GM23338 (cell line): ENCODE data around the genes SENP1, CCNT1 and ARF3.

DNA sequence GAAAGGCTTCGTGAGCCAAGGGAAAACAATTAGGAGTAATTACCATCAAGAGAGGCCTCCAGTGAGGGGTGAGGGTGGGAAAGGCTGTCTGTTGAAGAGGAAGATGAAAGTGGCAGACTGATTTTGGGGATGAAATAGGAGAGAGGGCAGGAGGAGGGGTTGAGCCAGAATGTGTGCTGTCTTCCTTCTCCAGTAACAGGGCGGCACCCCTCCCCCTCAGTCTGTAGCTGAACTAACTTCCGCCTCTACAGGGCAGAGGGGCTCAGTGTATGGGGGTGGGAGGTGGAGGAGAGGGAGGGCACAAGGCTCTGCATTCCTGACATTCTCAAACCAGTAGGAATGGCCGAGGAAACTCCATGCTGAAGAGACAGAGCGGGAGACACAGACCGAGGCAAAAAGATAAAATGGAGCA lies 33.1 kb upstream of the COL2A1 start:
- PRO-cap = bidirectional peak, plus-strand start at position 328 of the sequence, minus-strand start at position 234 of the sequence
- RAMPAGE, long total RNA = no peak

GRCh38 chr12:48105756-48106463 lies at the start of gene SENP1:
TSS of gene SENP1 (minus strand) at chr12:48106079.
- PRO-cap = bidirectional peak, plus-strand start at chr12:48106172, minus-strand start at chr12:48106374
- RAMPAGE, long total RNA = start-site peak on the minus strand at chr12:48105715-48105867, 282 and 66 reads in 2 replicates; start-site peak on the plus strand at chr12:48105899-48106196, 52 and 26 reads in 2 replicates; start-site peak on the minus strand at chr12:48105999-48106098, 95 and 66 reads in 2 replicates

DNA sequence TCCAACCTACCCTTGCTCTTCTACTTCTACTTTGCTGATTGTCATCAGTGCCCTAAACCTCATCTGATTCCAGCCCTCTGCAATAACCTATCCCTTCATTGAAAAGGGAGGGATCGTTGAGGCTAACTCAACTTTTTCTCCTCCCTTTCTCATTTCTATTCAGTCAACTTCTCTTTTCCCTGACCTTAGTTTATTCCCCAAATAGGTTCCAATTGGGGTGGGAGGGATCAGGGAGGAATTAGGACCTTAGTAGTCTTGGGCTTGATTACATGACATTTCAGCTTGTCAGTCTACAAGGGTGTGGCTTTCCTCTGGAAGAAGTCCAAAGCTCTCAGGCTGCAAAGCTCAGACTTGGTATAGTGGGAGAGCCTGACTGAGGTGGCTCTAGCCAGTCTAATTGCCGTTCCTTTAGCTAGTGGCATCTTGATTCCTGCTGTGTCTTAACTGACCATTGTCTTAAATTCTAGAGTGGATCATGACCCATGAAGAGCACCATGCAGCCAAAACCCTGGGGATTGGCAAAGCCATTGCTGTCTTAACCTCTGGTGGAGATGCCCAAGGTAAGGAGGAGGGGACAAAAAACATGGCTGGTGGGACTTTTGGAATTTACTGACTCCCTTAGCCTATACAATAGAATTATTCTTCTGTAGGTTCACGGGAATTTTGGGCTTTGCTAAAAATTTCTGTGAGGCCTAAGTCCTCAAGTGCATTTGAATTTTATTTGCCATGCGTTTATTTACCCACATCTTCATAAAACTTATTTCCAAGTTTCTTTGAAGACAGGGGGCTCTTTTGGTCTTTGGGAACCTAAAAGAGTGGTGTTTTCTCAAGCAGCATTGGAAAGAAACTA lies 3.4 kb downstream of the PFKM start:
- PRO-cap = no peak
- RAMPAGE, long total RNA = no peak

DNA sequence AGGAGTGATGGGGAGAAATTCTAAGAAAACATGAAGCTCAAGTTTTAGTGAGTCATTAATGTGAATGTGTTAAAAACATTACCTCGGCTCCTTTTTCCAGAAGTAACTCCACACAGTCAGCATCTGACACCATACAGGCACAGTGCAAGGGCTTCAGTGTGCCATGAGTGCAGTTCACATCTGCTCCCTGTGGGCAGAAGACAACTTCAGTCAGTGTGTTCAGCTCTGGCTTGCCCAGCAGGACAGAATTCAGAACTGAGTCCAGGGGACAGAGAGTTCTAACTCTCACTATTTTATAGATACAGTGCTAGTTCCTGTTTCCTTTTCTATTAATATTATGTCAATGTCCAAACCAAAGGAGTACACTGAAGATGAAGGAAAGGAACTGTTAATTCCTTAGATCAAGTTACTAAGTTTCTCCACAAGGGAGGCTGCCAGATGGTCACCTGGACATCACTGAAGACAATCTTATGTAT lies 6.2 kb downstream of the ASB8 start:
- PRO-cap = no peak
- RAMPAGE, long total RNA = no peak

DNA sequence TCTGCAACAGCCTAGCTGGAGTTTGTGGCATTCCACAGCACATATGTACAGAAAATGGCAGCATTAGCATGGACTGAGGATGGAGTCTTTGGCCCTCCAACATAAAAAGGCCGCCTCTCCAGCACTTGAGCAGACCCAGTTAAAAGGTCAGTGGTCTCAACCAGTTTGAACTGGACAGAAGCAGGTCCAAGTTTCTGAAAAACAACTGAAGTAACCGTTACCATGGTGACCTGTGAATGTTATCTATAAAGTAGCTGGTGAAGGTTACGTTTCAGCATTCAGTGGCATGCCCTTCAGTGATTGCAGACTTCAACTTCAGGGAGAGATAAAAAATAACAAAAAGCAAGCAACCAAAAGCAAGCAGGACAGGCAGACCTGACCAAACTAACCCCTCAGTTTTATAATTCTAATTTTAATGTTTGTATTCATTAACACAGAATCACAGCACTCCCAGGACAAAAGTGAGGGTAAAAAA lies 34.1 kb upstream of the OR10AD1 start:
- PRO-cap = no peak
- RAMPAGE, long total RNA = no peak

GRCh38 chr12:48286251-48286840 lies 42.4 kb upstream of the H1-7 start:
- PRO-cap = no peak
- RAMPAGE, long total RNA = no peak

DNA sequence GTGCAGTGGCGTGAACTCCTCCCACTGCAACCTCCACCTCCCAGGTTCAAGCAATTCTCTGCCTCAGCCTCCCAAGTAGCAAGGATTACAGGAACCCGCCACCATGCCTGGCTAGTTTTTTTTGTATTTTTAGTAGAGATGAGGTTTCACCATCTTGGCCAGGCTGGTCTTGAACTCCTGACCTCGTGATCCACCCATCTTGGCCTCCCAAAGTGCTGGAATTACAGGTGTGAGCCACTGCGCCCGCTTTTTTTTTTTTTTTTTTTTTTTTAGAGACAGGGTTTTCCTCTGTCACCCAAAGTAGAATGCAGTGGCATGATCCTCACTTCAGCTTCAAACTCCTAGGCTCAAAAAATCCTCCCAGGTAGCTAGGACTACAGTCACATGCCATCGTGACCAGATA lies 17.4 kb downstream of the KANSL2 start:
- PRO-cap = no peak
- RAMPAGE, long total RNA = no peak

DNA sequence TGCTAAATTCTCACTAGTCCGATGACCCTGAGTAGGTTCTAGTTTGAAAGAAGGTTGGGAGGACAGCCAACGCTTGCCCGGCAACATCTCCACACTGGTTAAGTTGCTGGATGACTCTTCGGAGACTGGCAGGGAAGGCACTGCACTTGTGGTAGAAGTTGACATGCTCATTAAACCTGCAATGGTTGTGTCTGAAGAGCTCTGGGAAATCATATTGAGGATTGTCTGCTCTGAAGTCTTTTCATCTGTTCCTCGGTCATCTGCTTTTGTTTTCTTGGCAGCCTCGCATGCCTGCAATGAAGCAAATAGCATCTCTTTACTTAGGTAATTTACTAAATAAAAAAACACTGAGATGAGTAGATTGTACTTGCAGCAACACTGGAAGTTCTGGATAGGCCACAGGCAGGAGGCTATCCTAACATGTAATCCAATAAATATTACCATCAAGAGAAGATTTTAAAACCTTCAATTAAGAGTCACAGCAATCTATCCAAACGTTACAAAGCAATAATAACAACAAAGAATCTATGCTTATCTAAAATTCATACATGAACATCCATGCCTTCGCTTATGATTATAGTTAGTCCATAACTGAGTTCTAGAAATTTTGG lies 12.2 kb upstream of the KANSL2 start:
- PRO-cap = no peak
- RAMPAGE, long total RNA = no peak

DNA sequence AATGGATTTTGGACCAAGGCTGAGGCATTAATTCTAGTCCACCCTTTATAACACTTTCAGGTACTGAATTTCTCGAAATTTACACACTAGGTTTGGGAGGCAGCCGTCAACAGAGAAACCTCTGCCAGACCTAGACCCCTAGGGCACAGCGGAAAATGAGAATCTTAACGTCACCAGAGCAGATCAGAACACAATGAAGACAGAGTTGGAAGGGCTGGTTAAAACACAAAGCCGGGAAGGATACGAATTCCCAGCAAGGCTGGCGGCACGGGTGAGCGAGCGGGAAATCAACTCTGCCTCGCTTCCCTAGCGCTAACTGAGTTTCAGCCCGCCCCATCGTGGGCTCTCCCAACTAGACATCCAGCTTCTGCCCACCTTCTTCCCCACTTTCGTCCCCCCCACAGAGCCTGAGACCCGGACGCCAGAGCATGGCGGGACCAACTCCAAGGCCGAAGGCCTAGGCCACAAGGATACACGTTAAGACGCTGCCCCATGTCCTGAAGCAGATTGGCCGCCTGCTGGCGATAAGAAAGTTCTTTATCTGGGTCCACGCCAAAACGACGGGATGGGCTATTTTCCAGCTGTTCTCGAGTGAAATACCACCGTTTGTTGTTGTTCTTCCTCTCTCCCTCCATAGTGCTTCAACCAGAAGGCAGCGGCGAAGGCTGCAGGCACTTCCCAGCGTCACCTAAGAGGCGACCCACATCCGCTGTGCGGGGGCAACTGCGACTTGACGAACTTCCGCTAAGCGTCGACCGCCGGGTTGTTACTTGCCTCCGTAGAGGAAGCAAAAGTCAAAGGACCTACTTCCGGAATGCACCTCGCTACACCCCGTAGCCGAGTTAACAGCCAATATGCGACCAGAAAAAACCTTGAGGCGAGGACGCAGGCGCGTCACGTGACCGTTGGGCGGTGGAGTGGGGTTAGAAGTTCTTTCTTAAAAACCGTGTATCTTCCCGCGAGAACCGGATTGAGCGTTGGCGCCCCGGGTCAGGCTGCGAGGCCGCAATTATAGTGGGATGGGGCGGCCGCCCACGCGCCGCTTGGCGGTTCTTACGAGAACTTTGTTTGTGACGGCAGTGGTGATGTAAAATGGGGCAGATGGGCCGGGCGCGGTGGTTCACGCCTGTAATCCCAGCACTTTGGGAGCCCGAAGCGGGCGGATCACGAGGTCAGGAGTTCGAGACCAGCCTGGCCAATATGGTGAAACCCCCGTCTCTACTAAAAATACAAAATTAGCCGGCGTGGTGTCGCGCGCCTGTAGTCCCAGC lies at the start of gene CCNT1:
Gene CCNT1 (minus strand): TSS at position 667 of the 1,271 bp plus-strand sequence.
- PRO-cap = bidirectional peak, plus-strand start at position 186 of the sequence, minus-strand start at position 157 of the sequence; bidirectional peak, plus-strand start at position 446 of the sequence, minus-strand start at position 484 of the sequence; bidirectional peak, plus-strand start at position 968 of the sequence, minus-strand start at position 667 of the sequence
- RAMPAGE, long total RNA = no peak

DNA sequence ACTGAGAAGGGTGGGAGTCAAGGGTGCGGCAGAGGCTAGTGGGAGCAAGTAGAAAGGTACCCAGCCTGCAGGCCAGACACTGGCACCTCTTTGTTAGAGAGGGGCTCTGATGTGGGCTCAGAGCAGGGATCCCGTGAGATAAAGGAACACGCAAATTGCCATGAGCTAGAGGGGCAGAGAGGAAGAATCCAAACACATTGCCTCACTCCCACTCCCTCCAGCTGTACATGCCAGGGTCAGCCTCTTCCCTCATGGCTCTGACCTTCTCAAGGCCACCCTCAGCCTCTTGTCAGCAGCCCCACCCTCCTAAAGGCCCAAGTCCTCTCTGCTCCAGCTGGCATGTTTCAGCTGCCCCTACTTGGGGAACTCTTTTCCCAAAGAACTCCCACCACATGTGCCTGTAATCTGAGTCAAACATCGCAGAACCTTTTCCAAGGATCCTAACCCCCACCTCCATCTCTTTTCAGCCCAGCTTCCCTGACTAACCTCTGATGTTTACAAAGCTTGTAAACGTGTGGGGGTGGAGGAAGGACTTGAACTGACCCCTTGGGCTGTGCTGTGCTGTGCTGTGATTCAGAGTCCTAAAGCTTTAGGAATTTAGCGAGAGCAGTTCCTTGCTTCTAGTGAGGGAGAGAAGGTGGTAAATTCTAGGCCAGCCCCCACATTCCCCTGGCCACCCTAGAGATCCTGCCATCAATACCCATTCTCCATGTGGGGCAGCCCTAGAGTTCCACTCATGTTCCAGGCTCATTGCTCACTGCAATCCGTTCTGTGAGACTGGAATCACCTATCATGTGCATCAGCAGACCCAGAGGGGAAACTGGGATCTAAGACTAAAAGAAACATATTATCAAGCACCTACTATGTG lies 7.3 kb upstream of the CACNB3 start:
- PRO-cap = no peak
- RAMPAGE, long total RNA = no peak

- PRO-cap = no peak
- RAMPAGE, long total RNA = no peak
These were observed 1.9 kb upstream of the CACNB3 start for GRCh38 chr12:48816251-48816879.

- PRO-cap = no peak
- RAMPAGE, long total RNA = no peak
These were observed 11.0 kb downstream of the CACNB3 start for GRCh38 chr12:48829390-48829621.

- PRO-cap = no peak
- RAMPAGE, long total RNA = no peak
These were observed 4.7 kb upstream of the DDX23 start for GRCh38 chr12:48856783-48857001.

DNA sequence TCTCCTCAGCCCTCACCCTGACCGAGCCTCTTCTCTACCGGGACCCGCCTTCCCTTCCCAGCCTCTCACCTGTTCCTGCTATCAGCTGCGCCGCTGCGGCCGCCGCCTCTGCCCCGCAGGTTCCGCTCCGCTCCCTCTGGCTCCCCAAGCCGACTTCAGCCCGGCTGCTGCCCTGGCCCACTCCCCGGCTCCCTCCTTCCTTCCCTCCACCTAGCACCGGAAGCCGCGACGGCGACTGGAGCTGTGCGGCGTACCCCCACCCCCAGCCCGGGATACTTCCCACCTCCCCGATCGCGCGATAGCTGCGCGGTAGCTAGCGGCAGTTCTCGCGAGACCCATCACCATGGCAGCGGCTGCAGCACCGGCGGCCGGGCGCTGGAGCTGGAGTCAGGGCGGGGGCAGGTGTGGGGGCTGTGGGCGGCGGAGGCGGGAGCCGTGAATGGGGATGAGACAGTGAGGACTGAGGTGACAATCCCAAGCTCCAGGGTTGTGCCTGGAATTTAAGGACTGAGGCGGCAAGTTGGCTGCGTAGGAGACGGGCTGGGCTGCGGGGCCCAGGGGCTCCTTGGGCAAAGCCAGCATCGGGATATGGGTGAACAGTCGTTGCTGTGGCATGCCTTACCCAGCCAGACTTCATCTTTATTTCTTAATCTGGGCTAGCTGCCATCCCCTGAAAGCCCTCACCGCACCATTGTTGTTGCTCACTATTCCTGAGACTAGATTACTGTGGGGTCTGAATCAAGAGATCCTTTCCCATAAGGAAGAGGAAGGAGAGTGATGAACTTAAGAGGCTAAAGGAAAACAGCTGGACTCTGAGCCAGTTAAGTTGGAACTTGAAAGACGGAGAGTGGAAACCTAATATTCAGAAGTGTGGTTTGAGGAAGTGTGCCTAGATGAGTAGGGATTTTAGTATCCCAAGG lies at the start of gene ARF3:
Gene ARF3 (minus strand): TSS at position 247 of the 920 bp plus-strand sequence.
- PRO-cap = bidirectional peak, plus-strand start at position 471 of the sequence, minus-strand start at position 247 of the sequence
- RAMPAGE, long total RNA = start-site peak on the minus strand centred at position 187 of the sequence, 127 bp wide, 2,596 and 578 reads in 2 replicates

GRCh38 chr12:48978030-48978294 lies 160 bp upstream of the WNT1 start:
- PRO-cap = no peak
- RAMPAGE, long total RNA = no peak

DNA sequence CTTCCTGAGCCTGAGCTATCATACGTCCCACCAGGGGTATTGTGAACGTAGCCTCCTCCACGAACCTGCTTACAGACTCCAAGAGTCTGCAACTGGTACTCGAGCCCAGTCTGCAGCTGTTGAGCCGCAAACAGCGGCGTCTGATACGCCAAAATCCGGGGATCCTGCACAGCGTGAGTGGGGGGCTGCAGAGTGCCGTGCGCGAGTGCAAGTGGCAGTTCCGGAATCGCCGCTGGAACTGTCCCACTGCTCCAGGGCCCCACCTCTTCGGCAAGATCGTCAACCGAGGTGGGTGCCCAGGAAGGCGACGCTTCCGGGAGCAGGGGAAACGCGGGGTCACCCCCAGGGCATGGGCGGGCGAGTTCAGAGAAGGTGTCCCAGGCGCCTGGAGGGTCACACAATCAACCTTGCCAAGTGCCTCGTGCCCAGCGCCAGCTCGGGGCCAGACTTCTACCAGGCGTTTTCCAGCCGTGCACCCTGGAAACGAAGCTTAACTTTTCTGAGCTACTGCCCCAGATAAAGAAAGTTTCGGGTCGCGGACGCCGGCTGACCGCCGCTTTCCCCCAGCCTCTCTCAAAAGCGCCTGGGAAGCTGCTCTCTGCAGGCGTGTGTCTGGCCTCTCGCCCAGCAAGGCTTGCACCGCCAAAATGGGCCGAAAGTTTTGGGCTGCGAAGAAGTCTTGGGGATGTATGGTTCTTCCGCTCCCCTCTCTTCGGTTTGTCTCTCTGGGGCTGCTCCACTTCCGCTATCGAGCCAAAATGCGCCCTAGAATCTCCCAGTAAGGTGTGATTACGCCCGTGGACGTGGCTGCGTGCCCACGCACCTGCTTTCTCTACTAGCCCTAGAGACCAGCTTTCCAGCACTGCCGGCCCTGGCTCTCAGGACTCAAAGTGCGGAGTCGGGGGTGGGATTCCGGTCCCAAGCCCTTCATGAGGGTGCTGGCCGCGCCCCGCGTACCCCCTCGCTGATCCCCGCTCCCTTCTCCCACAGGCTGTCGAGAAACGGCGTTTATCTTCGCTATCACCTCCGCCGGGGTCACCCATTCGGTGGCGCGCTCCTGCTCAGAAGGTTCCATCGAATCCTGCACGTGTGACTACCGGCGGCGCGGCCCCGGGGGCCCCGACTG lies 1.7 kb downstream of the WNT1 start:
- PRO-cap = no peak
- RAMPAGE, long total RNA = no peak

GRCh38 chr12:49059275-49059479 lies 1.4 kb downstream of the KMT2D start:
- PRO-cap = bidirectional peak, plus-strand start at chr12:49059440, minus-strand start at chr12:49059339
- RAMPAGE, long total RNA = no peak

GRCh38 chr12:49059480-49060406 lies 851 bp downstream of the KMT2D start:
- PRO-cap = bidirectional peak, plus-strand start at chr12:49059826, minus-strand start at chr12:49059671; bidirectional peak, plus-strand start at chr12:49059961, minus-strand start at chr12:49060051
- RAMPAGE, long total RNA = no peak

DNA sequence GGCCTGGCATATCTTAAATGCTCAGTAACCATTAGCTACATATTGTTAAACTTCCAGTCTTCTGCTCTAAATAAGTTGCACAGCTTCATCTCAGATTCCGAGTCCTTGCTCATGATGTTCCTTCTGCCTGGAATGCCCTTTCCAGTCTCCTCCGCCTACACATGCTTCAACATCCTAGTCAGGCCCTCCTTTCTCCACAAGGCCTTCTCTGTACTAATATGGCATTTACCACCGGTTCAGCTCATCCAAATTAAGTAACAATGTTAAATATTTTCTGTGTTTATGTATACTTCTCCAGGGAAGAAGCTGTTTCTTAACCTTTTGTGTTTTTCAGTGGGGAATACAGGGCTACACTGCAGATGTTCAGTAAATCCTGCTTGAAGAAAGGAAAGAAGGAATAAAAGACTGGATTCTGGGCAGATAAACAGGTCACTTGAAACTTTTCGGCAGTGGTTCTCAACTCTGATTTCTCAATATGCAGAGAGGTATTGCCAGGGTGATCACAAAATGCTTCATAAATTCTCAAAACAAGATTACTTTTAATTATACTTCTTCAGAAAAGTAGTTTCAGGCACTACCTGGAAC lies 8.4 kb downstream of the DHH start:
- PRO-cap = no peak
- RAMPAGE, long total RNA = no peak

DNA sequence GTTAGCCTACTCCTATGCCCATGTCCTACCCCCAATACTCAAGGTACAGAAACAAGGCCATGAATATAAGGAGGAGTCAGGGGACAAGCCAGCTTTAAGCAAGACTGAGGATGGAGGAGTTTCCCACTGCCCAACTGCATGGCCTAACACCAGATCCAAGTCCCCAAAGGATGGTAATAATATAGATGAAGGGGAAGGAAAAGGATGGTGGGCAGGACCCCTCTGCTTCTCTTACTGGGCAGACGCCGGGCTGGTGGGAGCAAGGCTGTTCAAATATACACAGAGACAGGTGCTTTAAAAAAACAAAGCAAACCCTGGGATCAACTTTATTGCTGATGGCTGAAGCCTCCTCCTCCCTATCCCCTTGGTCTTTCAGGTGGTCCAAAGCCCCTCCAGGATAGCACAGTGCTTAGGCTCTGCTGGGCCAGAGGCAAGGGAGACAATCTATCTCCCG lies 2.3 kb upstream of the DHH start:
- PRO-cap = no peak
- RAMPAGE, long total RNA = no peak